ENCODE measurements around the gene PNRC2.

DNA sequence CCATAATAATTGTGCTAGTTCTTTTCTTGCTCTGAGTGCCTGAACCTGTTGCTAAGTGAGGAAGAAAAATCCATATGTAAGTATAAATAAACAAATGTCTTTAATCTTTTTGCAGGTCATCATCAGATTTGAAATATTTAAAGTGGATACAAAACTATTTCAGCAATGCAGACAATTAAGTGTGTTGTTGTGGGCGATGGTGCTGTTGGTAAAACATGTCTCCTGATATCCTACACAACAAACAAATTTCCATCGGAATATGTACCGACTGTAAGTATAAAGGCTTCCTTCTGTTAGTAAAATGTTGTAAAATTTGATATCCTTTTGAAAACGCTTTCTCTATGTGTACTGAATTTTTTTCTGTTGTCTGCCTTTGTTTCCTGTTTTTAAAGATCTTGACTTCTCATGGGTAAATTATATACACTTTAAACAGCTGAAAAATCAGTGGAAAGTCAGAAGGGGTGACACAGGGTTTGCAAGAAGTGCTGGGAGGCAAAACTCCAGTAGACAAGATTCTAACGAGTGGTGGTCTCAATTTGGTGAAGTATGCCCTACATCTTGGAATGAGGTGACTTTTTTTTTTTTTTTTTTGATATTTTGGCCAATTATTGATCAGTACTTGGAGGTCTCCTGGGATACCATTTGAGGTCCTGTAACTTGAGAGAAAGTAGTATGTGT lies 25.9 kb downstream of the CDC42 start:
- PRO-cap, 2 experiments = no peak in any of the 2 experiments

GRCh38 chr1:22162976-22163578 lies 20.2 kb upstream of the WNT4 start:
- PRO-cap, 2 experiments = no peak in any of the 2 experiments

DNA sequence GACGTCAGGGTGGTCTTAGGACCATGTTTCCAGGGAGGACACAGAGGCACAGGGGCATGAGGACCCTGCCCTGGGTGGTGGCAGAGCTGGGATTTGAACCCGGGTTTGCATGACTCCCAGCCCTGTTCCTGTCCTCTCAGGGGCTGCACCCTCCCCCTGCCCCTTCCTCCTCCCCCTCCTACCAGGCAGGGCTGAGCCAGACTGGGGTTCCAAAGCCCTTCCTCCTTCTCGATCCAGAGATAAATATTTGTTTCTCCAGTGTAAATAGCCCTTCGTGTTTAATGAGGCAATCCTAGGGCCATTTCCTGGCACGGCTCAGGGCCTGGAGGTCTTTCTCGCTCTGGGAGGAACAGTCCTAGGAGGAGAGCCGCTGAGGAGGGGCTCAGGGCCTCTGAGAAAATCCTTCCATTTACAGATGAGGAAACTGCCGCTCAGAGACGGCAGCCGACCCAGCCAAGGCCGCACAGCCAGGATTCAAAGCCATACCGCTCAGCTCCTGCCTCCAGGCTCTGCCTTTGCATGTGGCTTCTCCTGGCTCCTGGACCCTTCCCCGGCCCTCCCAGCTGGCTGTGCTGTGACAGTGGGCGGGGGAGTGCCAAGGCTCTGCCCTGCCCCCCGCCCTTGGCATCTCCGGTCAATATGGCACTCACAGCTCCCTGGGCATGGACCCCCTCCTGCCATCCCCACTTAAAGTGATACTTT lies 114.5 kb upstream of the WNT4 start:
- PRO-cap, 2 experiments = no peak in any of the 2 experiments

DNA sequence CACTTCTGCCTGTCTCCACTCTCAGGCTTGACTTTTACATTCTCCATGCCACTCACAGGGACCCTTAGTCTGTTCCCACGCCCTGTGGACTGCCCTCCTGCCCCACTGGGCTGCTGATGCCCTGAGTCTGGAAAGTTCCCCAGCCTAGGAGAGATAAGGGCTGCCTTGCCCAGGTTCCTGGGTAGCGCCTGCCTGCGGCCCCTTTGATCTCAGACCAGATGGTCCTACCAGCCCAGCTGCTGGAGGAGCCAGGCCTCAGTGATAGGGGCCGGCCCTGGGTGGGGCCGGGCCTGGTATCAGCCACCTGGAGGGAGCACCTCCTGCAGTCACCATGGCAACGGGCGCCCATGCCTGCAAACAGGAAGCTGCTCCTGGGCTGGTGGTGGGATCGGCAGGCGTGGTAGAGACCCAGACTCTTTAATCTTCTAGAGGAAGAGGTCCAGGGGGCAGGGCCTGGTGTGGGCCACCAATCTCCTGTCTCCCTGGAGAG lies 119.6 kb upstream of the WNT4 start:
- PRO-cap, 2 experiments = no peak in any of the 2 experiments

DNA sequence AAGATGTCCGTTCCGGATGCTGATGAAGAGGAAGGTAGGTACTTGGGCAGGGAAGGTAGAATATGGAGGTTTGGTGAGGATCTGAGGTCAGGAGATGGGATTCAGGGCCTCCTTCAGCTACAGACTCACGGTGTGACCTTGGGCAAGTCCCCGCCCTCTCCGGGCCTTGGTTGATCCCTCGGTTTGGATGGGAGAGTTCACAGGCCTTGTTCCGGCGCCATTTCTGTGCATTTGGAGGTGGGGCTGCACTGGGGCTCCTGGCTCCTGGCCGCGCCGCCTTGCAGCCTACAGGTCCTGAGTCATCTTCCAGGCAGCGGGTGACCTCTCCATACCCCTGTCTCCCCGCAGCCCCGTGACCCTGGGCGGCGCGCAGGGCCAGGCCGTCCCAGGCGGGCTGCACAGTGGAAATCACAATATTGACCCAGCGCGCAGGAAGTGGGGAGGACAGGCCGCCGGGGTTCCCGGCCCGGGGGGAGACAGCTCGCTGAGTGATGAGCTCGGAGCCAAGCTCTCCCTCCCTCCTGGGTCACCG lies 142.5 kb upstream of the WNT4 start:
- PRO-cap, 2 experiments = no peak in any of the 2 experiments

- PRO-cap, 2 experiments = no peak in any of the 2 experiments
These were observed 479 bp downstream of the C1QC start for GRCh38 chr1:22643915-22644309.

- PRO-cap, 2 experiments = peak in 1 of 2 experiments; most common plus-strand start chr1:22646218 (in 1); most common minus-strand start chr1:22646120 (in 1)
These were observed 2.5 kb downstream of the C1QC start for GRCh38 chr1:22645776-22646508.

DNA sequence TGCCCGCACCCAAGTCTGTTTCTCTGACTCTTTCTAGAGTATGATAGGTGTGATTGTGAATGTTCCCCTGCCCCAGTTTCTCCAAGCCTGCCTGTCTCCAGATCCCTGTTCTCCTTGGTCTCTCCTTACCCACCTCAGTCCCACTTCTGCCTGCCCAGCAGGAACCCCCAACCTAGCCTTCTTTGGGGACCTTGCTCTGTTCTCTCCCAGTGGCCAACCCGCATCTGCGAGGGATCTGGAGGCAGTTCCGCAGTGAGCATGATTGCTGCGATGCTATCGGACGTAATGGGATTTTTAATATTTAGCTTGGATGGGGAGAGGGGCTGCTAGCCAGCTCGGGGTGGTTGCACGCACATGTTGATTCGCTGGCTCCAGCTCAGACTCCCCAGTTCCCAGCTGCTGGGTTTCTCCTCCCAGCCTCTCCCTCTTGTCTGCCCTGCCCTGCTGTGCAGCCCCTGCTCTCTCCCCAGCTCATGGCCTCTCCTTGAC lies 79.9 kb downstream of the EPHB2 start:
- PRO-cap, 2 experiments = no peak in any of the 2 experiments

GRCh38 chr1:23068327-23068913 lies 49.2 kb downstream of the KDM1A start:
- PRO-cap, 2 experiments = no peak in any of the 2 experiments

DNA sequence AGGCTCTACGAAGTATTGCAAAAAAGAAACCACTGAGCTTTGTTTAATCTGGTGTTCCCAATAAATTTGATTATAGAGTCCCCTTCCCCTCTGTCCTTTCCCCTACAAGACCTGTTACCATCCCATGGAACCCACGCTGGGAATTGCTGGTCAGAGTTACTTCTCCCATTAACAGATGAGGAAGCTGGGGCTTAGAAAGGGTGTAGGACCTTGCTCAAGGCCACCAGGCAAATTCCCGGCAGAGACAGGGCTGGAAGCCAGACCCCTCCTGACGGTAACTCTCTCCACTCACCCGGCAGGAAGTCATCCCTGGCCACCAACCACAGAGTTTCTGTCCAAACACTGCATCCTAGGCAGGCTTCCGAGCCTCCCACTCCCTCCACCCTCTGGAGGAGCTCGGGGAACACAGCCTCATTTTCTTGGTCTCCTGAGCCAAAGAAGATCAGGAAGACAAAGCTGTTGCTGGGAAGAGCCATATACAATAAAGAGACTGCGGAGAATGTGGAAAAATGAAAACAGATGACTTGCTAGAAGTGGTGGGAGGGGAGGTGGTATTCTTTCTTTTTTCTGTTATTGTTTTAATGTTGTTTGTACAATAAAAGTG lies 25.0 kb upstream of the ZNF436 start:
- PRO-cap, 2 experiments = no peak in any of the 2 experiments

DNA sequence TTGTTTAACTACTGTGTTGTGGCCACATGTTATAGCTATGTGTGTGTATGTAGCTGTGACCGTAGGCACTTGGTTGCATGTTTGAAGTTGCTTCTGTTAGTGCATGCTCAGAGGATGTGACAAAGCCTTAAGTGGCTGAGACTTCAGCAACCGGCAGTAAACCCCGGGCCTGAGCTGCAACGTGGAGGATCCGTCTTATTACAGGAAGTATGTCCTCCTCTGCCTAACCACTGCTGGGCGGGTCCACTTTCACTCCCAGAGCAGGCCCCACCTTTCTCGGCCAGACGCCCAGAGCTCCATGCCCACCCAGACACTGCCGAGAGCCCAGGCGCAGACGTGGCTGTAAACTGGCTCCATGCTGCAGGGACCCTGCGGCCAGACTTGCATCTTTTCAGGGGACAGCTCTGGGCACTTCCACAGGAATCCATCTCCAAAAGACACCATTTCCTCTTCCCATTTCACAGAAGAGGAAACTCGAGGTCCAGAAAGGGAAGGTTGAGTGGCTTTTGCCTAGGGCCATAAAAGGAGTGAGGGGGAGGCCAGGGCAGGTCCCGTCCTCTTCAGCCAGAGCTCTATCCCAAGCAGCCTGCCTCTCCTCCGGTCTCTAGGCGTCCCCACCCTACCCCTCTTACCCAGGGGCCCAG lies 2.1 kb downstream of the TCEA3 start:
- PRO-cap, 2 experiments = no peak in any of the 2 experiments

GRCh38 chr1:23523974-23524636 lies 6.9 kb downstream of the E2F2 start:
- PRO-cap, 2 experiments = no peak in any of the 2 experiments

DNA sequence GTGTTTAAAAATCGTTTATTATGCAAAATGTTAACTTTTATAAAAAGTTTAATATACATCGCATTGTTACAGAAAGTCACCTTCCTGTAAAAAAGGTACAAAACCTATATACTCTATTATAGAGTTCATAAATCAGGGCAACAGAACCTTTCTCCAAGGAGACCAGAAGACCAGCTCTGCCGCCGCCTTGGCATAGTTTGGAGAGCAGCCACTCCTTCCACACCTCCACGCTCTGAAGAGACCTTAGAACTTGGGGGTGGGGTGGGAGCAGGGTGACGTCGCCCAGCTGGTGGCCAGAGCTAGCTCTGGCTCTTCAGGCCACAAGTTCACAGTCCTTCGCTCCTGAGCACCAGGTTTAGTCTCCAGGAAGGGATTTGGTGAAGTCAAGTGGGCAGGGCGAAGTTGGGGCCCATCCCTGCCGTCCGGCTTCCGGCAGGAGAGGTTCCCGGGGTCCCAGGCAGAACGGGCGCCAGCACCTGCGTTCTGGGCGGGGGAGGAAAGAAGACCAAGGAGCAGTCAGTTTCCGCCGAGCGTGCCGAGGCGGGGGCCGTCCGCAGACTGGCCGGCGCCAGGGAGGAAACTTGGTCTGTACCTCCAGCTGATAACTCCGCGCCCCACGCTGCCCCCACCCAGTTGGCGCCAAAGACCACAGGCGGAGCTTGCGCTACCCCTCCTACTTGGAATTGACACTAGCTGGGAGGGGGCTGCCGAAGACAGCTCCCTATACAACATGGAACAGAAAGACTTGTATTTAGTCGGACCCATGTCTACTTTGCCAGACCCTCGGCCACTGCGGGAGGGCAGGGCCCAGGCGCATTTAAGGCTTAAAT lies 1.2 kb downstream of the ID3 start:
- PRO-cap, 2 experiments = peak in 1 of 2 experiments; most common plus-strand start position 680 of the sequence (in 1); most common minus-strand start position 199 of the sequence (in 1)

- PRO-cap, 2 experiments = peak in 1 of 2 experiments; most common plus-strand start chr1:23577589 (in 1); most common minus-strand start chr1:23577499 (in 1)
These were observed 18.0 kb upstream of the ID3 start for GRCh38 chr1:23577076-23577938.

- PRO-cap, 2 experiments = no peak in any of the 2 experiments
These were observed 32.3 kb upstream of the ID3 start for GRCh38 chr1:23591435-23592184.

DNA sequence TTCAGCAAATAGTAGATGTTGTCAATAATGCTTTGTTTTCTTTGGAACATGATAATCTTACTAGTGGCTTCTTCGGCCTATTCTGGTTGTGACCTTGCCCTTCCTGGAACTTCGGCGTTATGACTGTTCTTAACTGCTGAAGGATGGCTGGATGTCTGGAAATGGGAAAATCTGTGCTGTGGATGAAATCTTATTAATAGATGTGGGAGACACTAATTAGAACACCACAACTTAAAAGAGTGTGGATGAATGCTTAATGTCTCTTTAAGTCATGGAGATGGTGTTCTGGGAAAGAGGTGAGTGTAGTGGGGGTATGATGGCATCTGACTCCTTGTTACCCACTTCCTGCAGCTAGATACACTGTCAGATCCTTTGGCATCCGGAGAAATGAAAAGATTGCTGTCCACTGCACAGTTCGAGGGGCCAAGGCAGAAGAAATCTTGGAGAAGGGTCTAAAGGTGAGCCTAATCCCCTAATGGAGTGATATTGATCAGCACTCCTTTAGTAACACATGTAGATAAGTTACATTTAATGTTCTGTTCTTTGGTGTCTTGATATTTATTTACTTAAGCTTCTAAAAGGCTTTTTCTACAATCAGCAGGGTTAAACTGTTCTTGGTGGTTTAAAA lies 2.0 kb downstream of the RPL11 start:
- PRO-cap, 2 experiments = no peak in any of the 2 experiments

DNA sequence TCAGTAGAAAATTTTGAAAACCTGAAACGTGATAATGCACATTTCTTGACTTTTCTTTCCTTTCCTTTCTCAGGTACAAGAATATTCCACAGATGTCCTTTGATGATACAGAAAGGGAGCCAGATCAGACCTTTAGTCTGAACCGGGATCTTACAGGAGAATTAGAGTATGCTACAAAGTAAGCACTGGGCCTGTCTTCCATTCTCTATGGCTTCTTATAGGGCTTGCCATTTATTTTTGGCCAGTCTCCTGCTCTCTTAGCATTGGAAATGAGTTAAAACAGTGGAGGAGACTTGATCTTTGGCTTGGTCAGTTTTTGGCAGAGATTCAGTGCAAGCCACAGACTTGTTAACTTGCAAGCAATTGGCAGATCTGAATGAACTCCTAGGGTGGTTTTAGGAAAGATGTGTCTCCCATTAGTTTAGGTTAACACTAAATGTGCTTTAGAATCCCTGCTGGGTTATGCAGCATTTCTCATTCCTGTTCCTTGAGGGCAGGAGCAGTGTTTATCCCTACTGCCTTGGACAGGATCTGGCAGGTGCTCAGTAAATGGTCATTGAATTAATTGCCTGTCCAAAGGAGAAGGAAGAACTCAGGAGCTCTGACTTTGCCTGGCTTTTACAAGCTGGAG lies 5.2 kb upstream of the LYPLA2 start:
- PRO-cap, 2 experiments = no peak in any of the 2 experiments

DNA sequence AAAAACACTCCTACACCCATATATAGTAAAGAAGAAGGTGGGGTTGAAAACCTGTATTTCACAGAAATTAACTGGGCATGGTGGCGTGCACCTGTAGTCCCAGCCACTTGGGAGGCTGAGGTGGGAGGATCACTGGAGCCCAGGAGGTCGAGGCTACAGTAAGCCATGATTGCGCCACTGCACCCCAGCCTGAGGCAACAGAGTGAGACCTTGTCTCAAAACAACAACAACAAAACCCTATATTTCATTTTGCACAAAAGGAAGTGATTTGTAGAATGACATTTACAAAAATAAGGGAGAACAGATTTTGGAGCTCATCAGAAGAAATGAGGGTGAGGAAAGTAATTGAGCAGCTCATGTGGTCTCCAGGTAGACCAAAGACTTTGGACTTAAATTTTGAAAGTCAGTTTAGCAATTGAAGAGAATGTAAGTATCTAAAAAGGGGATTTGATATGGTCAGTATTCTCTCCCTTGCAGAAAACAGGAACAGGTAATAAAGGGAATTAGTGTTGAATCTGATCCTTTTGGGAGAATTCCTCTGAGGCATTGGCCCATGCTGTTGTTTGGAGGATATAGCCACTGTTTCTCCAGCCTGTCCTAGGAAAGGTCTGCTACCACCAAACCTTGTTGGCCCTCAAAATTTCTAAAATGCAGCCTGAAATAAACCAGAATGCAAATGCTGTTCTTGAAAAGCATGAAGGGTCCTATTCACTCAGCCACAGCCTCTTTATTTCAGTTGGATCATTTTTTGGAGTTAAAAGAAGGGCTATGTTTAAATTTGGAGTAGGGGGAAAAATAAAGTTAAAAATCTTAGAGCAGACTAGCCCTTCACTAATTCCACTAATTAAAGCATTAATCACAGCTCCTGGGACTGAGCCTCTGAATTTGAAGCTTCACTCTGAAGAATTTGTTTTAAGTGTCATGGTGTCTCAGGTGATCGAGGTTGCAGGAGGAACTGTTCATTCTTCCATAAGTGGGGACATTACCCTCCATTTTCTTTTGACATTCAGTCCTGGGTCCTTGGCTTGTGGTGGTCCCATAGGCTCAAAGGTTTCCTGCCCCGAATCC lies 1.9 kb upstream of the LYPLA2 start:
- PRO-cap, 2 experiments = no peak in any of the 2 experiments

- PRO-cap, 2 experiments = no peak in any of the 2 experiments
These were observed 503 bp downstream of the HMGCL start for GRCh38 chr1:23824529-23825323.

GRCh38 chr1:23959775-23960307 lies at the start of gene PNRC2:
PNRC2 (plus strand) TSS chr1:23959828.
- PRO-cap, 2 experiments = peak in 2 of 2 experiments; most common plus-strand start chr1:23959828 (in 2); most common minus-strand start chr1:23960055 (in 1)